ENCODE measurements around the genes EIF4EBP2 and CDH23.

- PRO-cap = no peak
- RRBS, 2 experiments = no CpG with 5 or more reads among the region's 9 CpGs
Measured at GRCh38 chr10:69045295-69046383, 42.3 kb upstream of the SRGN start.

DNA sequence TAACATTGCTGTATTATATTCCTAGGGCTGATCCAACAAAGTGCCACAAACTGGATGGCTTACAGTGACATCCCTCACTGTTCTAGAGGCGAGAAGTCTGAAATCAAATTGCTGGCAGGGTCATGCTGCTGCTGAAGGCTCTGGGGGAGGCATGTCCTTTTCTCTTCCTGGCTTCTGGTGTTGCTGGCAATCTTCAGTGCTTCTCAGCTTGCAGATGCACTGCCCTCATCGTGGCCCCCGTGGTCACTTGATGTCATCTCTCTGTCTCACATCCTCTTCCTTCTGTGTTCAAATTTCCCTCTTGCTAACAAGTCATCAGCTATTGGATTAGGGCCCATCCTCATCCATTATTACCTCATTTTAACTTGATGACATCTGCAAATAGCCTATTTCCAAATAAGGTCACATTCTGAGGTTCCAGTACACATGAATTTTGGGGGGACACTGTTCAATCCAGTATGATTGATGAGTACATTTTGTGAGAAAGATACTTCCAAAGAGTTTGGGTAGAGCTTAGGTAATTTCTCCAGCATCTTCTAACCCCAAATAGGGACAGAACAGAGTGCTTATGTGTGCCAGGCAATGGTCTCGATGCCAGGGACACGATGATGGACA lies 36.6 kb upstream of the SRGN start:
- PRO-cap = no peak
- RRBS, 2 experiments = no CpG with 5 or more reads among the region's 5 CpGs

GRCh38 chr10:69065395-69066306 lies 22.3 kb upstream of the SRGN start:
- PRO-cap = no peak
- RRBS, 2 experiments = no CpG with 5 or more reads among the region's 8 CpGs

DNA sequence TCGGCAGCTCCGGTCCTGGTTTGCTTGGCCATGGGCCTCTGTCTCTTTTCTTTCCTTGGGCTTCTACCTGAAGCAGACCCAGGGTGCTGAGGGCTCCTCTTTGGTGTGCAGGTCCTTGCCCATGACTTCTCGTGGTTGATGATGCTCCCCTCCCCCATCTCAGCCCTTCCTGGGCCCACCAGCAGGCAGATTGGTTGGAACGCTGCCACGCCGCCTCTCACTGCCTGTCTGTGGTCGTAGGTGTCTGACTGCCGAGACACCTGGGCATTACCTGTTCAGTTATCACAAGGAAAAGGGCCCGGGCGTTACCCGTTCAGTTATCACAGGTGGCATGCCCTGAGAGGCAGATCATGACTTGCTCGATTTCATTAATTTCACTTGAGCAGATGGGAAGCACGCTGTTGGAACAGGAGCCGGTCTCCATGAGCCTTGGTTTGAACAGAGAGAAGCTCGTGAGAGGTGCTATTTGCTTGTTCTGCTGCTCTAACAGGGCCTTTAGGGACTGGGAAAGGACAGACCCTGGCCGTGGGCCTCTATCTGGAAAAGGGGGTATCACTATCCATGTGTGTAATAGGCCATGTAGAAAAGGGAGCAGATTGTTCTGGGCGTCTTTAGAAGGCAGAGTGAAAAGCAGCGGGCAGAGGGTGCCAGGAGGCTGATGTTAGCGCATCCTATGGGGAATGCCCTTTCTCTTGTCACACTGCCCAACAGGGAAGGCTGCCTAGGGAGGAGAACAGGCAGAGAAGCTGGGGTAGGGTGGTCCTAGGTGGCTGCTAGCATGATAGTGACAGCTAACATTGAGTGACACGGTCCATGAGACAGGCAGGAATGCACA lies 42.3 kb downstream of the TACR2 start:
- PRO-cap = no peak
- RRBS, 2 experiments = 92% methylated on average over 5 of the region's 20 CpGs; no CpG with 5 or more reads in 1 of the 2 experiments

- PRO-cap = no peak
- RRBS, 2 experiments = no CpG with 5 or more reads among the region's 11 CpGs
Measured at GRCh38 chr10:69384107-69384744, 32.5 kb downstream of the TACR2 start.

GRCh38 chr10:69845903-69846533 lies 44.3 kb downstream of the COL13A1 start:
- PRO-cap = no peak
- RRBS, 2 experiments = no CpG with 5 or more reads among the region's 13 CpGs

DNA sequence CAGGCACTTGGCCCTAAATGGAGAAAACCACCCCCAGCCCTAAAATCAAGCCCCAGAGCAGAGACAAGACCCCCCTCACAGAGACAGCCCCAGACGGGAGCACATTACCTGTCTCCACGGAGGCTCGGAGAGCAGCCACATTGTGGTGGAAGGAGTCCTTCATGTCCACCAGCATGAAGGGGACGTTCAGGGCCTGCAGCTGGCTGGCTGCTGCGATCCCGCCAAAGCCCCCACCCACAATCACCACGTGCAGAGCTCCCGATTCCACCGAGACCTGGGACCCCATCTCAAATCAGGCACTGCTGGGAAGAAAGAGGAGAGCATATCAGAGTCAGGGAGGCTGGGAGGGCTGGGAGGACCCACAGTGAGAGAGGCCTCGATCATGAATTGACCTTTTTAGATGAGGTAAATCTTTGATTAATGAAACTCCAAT lies 8.8 kb downstream of the AIFM2 start:
- PRO-cap = no peak
- RRBS, 2 experiments = no CpG with 5 or more reads among the region's 10 CpGs

DNA sequence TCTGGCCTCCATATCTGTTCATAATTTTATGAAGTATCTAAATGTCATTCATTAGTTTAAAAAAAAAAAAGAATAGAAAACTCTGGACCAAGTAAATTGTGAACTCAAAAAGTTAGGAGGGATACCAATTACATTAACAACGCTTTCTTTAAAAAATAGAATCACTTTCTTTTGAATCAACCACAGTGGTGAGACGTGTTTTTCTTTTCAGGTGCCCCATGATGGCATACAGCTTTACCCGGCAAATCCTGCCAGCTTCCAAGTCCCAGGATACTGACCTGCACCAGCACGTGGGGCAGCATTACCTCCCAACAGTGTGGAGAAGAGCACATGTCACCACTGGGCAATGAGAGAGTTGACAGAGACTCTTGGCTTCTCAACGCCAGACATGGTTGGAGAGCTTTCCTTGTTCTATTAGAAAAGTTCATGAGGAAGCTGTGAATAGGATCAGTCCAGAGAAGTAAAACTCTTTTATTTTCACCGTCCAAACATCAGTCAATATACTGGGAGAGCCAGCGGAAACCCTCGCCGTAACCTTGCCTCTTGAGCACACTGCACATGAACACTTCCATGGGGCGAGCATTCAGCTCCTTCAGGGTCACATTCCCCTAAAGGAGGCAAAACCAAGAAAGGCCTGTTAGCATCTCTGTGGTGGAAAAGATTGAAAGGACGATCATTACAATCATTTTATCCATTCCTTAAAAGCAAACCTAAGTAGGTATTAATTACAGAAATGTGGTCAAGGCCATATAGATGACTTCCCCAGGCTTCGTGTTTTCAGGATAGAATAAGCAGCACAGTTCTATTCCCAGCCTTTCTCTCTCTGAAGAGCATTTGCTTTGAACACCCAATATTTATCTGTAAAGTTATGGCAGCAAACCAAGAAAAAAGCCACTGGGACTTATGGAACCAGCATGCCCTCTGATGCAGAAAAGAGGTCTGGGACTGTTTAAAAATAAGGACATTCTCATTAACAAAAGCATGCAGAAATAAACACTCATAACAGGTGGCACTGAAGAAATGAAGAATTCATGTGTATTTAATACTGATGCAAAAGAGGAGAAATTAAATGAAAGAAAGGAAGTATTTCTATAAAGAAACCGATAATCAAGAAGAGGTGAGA lies 5.8 kb upstream of the TYSND1 start:
- PRO-cap = no peak
- RRBS, 2 experiments = no CpG with 5 or more reads among the region's 13 CpGs

DNA sequence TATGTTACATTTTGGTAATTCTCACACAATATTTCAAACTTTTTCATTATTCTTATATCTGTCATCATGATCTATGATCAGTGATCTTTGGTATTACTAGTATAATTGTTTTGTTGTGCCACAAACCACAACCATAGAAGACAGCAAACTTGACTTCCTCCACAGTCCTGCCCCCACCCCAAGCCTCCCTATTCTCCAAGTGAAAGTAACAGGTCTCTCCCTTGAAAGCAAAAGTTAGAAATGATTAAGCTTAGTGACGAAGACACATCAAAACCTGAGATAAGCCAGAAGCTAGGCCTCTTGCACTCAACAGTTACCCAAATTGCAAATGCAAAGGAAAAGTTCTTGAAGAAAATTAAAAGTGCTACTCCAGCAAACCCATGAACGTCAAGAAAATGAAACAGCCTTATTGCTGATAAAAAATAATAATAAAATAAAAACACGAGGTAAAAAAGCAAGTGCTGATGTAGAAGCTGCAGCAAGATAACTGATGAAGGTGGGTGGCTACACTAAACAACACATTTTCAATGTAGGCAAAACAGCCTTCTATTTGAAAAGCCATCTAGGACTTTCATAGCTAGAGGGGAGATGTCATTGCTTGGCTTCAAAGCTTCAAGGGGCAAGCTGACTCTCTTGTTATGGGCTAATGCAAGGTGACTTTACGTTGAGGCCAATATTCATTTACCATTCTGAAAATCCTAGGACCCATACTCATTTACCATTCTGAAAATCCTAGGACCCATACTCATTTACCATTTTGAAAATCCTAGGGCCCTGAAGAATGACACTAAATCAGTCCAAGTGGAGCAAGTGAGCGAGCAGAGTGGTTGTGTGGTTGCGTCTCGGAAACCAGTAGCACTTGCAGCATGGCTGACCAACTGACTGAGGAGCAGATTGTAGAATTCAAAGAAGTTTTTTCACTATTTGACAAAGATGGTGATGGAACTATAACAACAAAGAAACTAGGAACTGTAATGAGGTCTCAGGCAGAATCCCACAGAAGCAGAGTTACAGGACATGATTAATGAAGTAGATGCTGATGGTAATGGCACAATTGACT lies 7.2 kb downstream of the SAR1A start:
- PRO-cap = no peak
- RRBS, 2 experiments = no CpG with 5 or more reads among the region's 7 CpGs

GRCh38 chr10:70324404-70325052 lies 40.7 kb upstream of the NPFFR1 start:
- PRO-cap = no peak
- RRBS, 2 experiments = 65% methylated on average over 2 of the region's 11 CpGs

DNA sequence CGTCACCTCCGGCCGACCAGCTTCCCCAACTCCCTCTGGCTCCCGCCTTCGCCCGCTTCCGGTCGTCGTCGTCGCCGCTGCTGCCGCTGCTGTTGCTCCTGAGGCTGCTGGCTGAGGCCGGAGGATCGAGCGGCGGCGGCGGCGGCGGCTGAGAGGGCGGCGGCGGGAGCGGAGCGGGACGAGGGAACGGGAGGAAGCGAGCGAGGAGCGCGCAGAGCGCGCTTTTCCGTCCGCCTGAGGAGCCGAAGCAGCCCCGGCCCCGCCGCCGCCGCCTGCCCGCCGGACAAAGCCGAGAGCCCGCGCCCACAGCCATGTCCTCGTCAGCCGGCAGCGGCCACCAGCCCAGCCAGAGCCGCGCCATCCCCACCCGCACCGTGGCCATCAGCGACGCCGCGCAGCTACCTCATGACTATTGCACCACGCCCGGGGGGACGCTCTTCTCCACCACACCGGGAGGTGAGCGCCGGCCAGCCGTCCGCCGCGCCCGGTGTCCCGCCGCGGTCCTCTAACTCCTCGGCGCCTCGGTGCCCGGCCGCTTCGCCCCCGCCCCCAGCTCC lies at the start of gene EIF4EBP2:
EIF4EBP2 (plus strand) TSS at position 55 of the 557 bp plus-strand sequence.
- PRO-cap = bidirectional peak, plus-strand start at position 65 of the sequence, minus-strand start outside the sequence
- RRBS, 2 experiments = 2 to 3% methylated on average over 25 to 32 of the region's 79 CpGs

DNA sequence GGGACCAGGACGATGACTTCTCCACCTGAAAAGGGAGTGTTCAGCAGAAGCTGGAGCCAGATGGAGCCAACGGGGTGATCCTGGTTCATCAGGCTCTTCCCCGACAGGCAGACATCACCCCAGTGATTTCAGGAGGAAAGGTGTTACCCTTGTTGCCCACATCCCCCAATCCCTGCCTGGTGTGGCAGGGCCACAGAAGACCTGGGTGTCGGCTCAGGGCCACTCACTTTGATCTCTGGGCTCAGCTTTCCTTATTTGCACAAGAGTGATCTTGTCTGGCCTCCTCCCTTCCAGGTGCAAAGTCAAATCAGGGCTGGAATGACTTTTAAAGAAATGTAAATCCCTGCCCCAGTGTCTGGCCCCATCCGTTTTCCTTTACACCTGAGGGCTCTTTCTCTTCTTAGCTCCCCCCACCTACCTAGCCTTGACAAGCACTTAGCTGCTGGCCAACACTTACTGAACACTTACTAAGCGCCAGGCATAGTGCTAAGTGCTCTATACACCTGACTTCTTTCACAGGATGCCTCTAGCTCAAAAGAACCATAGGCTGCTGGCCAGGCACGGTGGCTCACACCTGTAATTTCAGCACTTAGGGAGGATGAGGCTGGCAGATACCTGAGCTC lies 880 bp upstream of the NODAL start:
- PRO-cap = no peak
- RRBS, 2 experiments = no CpG with 5 or more reads among the region's 7 CpGs

DNA sequence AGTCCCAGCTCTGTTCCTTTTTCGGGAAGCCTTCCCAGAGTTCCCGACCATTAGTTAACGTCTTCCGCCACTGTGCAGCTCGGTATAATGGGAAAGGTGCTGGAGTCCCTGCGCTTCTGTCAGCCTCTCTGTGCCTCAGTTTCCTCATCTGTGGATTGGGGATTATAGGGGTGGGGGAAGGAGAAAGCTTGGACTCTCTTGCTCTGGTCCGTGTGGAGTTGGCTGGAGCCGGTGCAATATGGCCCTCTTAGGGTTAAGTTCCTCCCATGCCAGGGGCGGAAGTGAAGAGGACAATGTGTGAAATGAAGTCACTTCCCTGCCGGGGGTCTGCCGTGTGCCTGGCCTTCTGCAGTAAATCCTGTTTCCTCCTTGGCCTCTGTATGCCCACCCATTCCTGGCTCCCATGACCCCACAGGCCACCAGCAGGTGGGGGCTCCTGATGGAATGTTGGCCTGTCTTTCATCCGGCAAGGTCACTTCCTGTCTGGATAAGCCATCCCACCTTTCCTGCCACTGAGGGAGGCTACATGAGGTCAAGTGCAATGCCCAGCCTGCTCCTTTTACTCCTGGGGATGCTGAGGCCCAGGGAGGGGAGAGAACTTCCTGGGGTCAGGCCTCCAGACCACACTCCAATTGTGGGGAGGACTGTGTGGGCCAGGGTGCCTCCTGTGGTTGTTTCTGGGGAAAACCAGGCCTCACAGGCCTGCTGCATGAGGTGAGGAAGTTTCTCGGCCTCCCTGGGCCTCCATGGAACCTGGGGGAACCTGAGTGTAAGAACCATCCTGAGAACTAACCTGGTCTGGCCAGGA lies 22.2 kb downstream of the PALD1 start:
- PRO-cap = no peak
- RRBS, 2 experiments = 45 to 58% methylated on average over 2 of the region's 13 CpGs

GRCh38 chr10:70508796-70509439 lies 30.4 kb downstream of the PALD1 start:
- PRO-cap = no peak
- RRBS, 2 experiments = 0% methylated on average over 1 of the region's 14 CpGs; no CpG with 5 or more reads in 1 of the 2 experiments

DNA sequence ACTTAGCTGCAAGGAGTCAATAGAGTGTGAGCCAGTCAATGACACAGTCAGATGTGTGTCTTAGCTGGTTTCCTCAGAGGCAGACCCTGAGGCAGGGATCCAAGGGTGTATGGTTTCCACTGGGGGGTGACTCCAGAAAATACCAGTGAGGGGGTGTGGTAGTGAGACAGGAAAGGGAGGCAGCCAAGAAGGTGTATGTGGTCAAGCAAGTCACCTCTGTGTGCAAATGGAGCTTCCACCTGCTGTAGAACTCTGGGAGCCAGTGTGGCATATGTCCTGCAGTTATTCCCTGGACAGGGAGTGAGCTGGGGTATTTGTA lies 10.2 kb downstream of the PRF1 start:
- PRO-cap = no peak

- PRO-cap = no peak
- RRBS, 2 experiments = no CpG with 5 or more reads among the region's 3 CpGs
Measured at GRCh38 chr10:70596823-70597341, 5.7 kb downstream of the PRF1 start.

DNA sequence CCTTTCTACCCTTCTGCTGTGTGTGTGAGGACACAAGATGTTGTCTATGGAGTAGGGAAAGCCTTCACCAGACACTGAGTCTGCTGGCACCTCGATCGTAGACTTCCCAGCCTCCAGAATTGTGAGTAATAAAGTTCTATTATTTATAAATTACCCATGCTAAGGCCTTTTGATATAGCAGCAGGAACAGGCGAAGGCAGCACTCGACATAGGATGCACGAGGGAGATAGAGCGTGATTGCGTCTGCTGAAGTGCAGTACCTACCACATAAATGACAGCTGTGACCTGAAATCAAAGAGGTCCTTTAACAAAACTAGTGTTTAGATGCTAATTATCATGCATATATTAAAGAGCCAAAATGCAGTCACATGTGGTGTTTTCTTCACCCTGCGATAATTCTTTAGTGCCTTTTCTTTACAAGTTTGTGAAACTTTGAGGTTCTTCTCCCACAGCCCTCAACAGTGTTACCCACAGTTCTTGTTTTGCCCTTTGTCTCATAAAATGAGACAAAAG lies 7.8 kb upstream of the PRF1 start:
- PRO-cap = no peak
- RRBS, 2 experiments = no CpG with 5 or more reads among the region's 8 CpGs

DNA sequence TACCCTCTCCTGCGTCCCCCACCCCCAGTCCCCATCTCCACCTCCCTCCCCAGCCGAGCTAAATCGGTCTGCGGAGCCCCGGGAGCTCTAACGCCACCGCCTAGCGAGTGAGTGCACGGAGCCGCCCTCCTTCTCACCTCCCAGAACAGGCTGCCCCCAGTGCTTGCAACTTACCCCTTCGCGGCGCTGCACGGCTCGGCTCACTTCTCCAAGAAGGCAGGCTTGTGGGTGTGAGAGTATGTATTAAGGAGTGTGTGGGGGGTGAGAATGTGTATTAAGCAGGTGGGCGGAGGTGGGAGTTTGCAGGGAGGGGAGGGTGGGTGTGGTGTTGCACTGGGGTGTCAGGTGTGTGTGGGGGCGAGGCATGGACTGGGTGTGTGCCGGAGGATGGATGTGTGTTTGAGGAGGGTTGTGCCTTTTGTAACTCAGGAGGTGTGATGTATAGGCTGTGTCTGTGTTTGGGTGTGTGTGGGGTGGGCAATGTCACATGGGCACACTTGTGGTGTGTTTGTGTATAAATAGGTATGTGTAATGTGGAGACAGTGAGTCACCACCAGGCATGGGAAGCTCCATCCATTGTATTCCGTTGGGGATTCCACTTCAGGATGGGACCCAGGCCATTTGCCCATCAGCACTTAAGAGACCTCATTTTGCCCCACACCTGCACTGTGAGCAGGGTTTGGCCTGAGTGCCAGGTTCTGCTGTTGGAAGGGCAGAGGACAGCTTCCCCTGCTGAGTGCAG lies 5.6 kb downstream of the UNC5B start:
- PRO-cap = no peak
- RRBS, 2 experiments = no CpG with 5 or more reads among the region's 19 CpGs

DNA sequence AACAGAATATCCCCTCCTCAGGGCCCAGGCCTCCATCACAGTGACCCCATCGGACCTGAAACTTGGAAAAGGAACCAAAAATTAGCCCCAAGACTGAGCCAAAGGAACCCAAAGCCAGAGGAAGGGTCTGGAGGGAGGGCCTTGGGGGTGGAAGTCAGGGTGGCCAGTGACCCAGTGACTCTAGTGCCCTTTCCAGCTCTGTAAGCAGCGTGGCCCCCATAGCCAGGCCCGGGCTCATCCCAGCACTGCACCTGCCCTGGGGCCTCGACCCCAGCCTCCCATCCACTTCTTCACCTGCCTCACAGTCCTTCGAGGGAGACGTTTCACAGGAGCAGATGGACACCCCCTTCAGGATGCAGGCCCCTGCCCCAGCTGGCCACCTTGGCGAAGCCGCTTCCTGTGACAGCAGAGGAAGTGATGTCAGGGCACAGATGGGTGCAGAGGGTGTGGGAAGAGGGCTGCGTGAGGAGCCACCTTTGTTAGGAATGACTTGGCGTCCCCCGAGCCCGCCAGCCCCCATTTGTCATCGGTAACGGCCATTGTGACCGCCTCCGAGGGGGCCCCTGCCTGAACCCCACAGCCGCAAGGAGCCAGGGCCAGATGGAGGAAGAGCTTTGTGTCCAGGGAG lies 47.5 kb upstream of the SLC29A3 start:
- PRO-cap = no peak
- RRBS, 2 experiments = no CpG with 5 or more reads among the region's 17 CpGs

DNA sequence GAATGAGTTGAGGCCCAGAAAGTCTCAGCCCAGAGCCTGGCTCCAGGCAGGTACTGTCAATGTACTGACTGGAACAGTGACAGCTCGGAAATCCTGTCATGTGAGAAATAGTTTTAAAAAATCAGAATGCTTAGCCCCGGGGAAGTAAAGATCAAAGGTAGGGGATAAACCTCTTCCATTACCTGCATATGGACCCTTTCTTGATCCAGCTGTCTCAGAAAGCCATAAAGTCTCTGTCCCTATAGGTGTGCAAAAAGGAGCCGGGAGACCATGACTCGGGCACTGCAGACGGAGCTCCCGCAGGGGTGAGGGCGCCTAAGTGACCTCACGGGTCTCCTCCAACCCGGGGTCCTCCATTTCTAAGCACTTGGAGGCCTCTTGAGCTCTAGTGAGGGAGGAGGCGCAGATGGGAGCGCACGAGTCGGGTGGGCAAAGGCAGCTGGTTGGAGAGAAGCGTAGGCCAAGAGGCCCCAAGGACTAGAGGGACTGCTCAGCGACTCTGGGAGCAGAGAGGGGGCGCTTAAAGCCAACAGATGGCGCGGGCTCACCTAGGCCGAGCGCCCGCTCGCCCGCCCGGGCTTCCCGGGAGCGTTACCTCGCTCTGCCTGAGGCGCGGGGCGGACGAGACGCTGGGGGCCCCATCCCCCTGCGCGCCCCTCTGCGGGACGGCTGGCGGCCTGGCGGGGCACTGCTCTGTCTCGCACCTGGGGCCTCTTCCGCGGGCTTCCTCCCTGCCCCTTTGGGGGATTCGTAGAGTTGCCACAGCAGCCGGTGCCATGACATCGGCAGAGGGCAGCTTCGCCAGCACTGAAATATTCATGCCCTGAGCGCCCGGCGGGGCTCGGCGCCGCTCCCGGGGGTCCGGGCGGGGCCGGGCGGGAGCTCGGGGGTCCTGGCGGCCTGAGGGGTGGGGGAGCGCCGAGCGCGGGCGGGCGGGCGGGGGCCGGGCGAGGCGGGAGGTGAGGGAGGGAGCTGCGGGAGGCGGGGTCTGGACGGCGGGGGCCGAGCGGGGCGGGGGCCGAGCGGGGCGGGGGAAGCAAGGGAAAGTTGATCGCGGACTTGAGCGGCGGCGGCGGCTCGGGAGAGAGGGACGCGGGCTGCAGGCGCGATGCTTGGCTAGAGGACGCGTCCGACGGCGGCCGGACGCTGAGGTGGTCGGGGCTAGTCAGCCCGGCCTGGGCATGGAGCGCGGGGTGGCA lies at the start of gene CDH23:
CDH23 (plus strand) TSS at position 1,050 of the 1,199 bp plus-strand sequence.
- PRO-cap = no peak
- RRBS, 2 experiments = 14 to 18% methylated on average over 22 to 23 of the region's 100 CpGs